Measurements from ENCODE around the gene KCNJ2.

DNA sequence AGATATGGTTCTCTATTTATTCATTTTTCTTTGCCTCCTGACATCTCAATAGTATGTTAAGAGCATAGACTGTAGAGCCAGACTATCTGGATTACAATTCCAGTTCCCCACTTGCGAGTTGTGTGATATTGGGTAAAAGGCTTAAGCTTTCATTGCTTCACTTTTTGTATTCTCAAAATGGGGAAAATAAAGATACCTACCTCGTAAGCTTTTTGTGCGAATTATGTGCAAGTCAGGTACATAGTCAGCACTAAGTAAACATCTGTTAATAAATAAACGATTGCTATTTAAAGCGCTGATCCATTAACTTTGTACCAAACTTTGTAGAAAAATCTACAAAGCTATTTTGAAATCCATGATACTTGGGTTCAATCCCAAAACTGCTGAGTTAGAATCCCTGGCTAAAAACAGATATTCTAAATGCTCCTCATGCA lies 19.7 kb downstream of the ABCA6 start:
- PRO-cap, 2 experiments: no peak in any of the 2 experiments

- PRO-cap, 2 experiments: no peak in any of the 2 experiments
These were observed 11.0 kb downstream of the ABCA6 start for GRCh38 chr17:69130573-69131219.

DNA sequence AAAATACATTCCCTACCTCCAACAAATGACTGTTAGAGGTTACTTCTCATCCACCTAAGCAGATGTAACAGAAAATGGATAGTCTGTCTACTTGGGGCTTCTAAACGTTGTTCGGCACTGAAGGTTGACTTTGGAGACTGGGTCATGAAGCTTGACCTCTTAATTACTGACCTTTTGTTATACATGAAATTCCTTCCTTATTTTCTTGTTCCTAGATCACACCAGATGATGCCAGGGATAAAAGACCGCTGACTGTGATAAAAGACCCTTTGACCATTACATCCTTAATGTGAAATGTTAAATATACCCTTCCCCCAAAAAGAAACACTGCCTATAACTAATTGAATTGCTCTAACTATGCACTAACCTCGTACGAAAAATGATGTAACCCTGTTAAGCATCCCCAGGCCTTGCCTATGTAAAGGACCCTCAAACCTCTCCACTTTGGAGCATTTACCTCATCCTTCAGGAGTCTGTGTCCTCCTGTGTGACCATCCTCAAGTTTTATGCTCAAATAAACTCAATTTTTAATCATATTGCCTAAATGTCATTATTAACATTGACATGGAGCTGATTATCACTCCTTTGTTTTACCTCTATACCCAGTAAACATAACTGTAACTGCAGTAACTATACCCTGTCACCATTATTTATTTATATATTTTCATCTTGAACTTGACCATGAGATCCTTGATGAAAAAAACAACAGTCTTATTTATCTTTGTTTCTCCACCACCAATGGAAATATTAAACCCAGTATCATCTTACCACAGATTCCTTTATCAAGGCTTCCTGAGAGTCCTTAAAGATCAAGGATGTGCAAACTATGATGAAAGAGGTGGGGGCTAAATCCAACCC lies 3.7 kb downstream of the ABCA5 start:
- PRO-cap, 2 experiments: no peak in any of the 2 experiments

DNA sequence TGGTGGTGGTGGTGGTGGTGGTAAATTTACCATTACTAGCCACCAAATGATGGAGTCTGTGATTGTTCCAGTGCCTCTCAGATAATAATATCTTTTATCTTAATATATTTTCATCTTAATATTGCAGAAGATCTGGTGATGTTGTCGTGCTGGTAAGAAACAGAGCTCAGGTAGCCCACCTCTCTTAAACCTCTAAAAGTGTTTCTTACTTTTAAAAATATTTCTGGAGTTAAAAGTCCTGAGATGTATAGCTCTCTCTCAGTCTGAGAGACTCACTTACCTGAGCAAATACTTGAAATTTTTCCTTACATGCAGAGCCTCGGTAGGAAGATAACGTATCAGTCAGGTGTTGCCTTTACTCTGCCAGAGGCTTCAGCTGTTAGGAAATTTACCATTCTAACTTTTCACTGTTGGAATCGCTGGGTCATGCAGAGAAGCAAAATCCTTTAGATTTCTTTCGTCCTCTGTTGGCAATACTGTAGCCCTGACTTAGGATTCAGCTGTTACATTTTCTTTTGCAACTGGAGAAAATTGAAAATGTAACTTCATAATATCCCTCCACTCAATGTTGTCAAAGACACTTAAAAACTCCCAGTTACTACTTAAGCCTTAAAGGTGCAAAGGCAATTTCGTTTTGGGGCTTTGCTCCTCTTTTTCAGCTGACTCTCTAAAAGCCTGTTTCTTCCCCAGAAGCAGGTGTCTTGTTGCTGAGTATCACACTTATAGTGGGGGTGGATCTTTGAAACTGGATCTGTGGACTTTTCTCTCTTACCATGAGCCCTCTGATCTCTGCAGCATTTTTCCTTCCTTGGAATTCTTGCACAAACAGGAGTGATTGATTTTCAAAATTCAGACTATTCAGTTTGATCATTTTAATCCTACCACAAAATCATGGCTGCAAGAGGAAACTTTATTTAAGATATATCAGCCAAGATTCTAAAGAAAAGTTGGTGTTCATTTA lies 19.9 kb upstream of the KCNJ16 start:
- PRO-cap, 2 experiments: no peak in any of the 2 experiments

- PRO-cap, 2 experiments: peak in 2 of 2 experiments; most common plus-strand start chr17:70169532 (in 2); most common minus-strand start chr17:70169326 (in 2)
These were observed at the start of gene KCNJ2 for GRCh38 chr17:70168429-70169735. TSS of gene KCNJ2 (plus strand) at chr17:70169532.

DNA sequence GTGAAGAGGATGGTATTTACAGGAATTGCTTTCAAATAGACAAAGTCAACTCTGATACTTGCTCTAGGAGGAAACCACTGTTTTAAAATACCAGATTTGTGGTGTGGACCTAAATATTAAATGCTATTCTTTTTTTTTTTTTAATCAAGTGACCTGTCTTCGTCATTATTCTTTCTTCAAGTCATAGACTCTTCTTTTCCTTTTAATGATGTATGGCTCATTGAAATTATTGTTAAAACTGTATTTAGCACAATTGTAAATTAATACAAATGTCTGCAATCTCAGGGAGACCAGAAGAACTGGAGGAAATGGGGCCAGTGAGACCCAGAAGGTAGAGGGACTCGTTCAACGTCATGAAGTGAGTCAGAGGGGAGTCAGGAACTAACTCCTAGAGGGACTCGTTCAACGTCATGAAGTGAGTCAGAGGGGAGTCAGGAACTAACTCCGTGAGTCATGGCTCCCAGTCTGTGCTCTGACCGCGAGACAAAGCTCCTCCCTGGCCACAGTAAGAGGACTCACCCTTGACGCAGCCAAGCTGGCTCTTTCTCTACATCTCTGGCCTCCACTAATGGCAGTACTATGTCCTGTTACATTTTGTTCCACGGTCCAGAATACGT lies 902.3 kb downstream of the KCNJ2 start:
- PRO-cap, 2 experiments: no peak in any of the 2 experiments

- PRO-cap, 2 experiments: no peak in any of the 2 experiments
These were observed 680.3 kb upstream of the SOX9 start for GRCh38 chr17:71440355-71441064.

GRCh38 chr17:72121340-72122337 lies 819 bp downstream of the SOX9 start:
- PRO-cap, 2 experiments: no peak in any of the 2 experiments

DNA sequence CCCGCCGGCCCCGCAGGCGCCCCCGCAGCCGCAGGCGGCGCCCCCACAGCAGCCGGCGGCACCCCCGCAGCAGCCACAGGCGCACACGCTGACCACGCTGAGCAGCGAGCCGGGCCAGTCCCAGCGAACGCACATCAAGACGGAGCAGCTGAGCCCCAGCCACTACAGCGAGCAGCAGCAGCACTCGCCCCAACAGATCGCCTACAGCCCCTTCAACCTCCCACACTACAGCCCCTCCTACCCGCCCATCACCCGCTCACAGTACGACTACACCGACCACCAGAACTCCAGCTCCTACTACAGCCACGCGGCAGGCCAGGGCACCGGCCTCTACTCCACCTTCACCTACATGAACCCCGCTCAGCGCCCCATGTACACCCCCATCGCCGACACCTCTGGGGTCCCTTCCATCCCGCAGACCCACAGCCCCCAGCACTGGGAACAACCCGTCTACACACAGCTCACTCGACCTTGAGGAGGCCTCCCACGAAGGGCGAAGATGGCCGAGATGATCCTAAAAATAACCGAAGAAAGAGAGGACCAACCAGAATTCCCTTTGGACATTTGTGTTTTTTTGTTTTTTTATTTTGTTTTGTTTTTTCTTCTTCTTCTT lies 3.2 kb downstream of the SOX9 start:
- PRO-cap, 2 experiments: no peak in any of the 2 experiments

- PRO-cap, 2 experiments: no peak in any of the 2 experiments
These were observed 332.2 kb downstream of the SOX9 start for GRCh38 chr17:72453030-72453386.

- PRO-cap, 2 experiments: no peak in any of the 2 experiments
These were observed 354.3 kb downstream of the SOX9 start for GRCh38 chr17:72475002-72475566.

- PRO-cap, 2 experiments: no peak in any of the 2 experiments
These were observed 381.0 kb downstream of the SOX9 start for GRCh38 chr17:72501668-72502430.

DNA sequence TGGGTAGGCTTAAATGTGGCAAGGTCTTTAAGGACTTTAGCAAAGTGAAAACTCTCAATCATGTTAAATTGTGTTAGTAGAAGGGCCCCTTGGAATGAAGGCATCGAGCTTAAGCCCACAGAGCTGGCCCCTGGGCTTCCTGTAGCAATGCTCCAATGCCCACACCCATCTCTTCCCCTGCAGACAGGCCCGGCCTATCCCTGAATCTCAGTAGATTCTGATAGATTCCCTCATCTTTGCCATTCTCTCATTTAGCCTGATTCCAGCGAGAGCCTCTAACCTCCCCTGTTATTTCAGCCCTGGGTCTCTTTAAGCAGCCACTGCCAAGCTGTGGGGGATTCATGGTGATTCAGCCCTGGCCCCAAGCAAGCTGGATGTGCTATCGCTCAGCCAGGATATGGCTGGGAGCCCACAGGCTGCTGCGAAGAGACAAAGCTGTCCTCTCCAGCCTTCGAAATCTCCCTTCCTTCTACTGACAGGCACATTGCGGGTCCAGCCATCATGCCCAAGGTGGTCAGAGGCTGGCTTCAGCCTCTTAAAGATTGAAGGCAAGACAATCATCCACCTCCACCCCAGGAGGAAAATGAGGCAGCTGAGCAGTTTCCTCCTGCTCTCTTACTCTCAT lies 394.0 kb downstream of the SOX9 start:
- PRO-cap, 2 experiments: no peak in any of the 2 experiments

DNA sequence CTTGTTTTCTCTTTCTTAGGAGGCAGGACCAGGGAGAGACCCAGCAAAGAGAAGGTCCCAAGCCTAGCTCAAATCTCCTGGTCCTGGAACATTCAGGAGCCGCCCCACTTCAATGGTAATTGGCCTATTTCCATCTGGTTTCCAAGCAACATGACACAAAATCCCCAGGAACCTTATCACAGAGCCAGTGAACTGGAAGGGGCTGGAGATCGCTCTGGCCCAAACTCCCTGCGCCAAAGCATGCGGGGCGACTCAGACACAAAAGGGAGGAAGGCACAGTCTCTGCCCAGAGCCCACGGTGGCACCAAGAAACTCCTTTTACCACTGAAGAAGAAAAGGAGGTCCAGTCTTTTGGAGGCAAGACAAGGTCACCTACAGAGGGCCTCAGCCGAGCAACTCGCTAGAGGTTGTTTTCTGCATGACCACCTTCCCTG lies 394.6 kb downstream of the SOX9 start:
- PRO-cap, 2 experiments: no peak in any of the 2 experiments

GRCh38 chr17:72683945-72684601 lies 408.4 kb downstream of the SLC39A11 start:
- PRO-cap, 2 experiments: no peak in any of the 2 experiments

DNA sequence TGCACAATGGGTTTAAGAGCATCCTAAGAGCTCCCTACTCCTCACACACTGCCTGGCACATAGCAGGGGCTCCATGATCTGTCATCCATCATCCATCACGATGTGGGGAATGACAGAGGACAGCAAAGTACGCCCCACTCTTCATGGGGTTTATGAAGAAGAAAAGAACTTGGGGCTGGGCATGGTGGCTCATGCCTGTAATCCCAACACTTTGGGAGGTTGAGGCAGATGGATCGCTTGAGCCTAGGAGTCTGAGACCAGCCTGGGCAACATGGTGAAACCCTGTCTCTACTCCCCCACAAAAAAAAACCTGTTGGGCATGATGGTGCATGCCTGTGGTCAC lies 212.4 kb downstream of the SLC39A11 start:
- PRO-cap, 2 experiments: no peak in any of the 2 experiments

- PRO-cap, 2 experiments: no peak in any of the 2 experiments
These were observed 3.6 kb downstream of the COG1 start for GRCh38 chr17:73196380-73196864.

DNA sequence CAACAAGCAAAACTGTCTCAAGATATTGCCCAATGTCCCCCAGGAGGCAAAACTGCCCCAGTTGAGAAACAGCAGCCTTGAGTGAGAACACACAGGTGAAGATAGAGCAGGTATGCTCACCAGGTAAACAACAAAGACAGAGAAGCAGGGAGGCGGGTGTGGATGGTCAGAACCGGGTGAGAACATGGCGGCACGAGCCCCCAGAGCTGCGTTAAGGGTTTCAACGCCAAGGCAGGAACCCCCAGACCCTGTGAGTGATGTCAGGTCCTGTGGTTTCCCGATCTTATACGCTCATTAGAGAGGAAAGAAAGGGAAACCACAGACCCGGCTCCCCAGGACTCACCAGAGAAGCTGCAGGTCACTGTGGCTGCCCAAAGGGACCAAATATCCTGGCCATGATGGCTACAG lies 21.2 kb downstream of the CDC42EP4 start:
- PRO-cap, 2 experiments: no peak in any of the 2 experiments

GRCh38 chr17:73307976-73308867 lies 3.6 kb downstream of the CDC42EP4 start:
- PRO-cap, 2 experiments: peak in 1 of 2 experiments; most common plus-strand start chr17:73308741 (in 1); most common minus-strand start chr17:73308531 (in 1)

GRCh38 chr17:73341630-73342557 lies 30.1 kb upstream of the CDC42EP4 start:
- PRO-cap, 2 experiments: no peak in any of the 2 experiments